Vein endothelial cell (primary cell): ENCODE results near the gene IFITM10.

GRCh38 chr11:1148671-1149098, 9.1 kb upstream of the MUC5AC start:
- CAGE, long polyA plus RNA, result no peak

GRCh38 chr11:1241355-1242666, 18.9 kb downstream of the MUC5B start:
- CAGE, long polyA plus RNA, result no peak

DNA sequence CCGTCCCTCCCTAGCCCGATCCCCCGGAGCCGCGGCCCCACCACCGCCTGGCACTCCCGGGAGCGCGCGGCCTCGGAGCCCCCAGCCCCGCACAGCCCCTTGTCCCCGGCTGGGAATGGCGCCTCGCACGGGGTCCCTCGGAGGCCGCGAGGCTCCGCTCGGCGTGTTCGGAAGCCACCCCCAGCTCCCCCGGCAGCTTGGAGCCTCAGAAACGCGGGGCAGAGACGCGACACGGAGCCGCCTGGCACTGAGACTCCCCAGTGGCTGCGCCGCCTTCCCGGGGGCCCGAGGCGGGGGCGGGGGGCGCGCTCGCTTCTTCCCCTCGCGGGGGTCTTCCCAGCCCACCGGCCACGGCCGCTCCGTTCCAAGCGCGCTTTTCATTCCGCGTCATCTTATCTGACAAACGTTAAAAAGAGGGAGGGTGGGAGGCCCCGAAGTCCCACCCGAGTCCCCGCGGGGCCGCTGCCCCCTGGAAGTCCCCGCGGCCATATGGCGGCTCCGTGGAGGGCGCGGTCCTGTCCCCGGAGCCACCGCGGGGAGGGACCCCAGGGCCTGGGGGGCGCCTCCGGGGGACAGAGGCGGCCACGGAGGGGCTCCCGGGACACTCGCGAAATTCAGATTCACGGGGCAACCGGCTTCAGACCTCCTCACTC, 27.9 kb upstream of the TOLLIP start:
- CAGE, long polyA plus RNA, result no peak

- CAGE, long polyA plus RNA, result no peak
Observed at GRCh38 chr11:1448195-1448686, 38.3 kb downstream of the MOB2 start.

DNA sequence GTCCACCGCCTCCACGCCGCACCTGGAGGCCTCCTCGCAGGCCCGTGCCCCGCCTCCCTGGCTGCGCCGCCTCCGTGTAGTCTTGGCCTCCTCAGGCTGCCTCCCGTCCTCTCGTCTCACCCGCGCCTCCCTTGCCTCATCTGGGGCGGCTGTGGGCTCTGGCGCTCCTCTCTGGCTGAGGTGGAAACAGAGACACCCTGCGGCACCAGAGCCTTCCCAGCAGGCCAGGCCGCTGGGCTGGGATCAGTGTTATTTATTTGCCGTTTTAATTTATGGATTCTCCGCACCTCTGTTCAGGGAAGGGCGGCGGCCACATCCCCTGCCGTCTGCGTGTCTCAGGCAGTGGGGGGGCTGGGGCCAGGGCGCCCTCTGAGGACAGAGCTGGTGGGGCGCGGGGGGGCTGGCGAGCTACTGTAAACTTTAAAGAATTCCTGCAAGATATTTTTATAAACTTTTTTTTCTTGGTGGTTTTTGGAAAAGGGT, 25.2 kb downstream of the MOB2 start:
- CAGE, long polyA plus RNA, result no peak

GRCh38 chr11:1487680-1488339, 1.2 kb upstream of the MOB2 start:
- CAGE, long polyA plus RNA, result no peak

DNA sequence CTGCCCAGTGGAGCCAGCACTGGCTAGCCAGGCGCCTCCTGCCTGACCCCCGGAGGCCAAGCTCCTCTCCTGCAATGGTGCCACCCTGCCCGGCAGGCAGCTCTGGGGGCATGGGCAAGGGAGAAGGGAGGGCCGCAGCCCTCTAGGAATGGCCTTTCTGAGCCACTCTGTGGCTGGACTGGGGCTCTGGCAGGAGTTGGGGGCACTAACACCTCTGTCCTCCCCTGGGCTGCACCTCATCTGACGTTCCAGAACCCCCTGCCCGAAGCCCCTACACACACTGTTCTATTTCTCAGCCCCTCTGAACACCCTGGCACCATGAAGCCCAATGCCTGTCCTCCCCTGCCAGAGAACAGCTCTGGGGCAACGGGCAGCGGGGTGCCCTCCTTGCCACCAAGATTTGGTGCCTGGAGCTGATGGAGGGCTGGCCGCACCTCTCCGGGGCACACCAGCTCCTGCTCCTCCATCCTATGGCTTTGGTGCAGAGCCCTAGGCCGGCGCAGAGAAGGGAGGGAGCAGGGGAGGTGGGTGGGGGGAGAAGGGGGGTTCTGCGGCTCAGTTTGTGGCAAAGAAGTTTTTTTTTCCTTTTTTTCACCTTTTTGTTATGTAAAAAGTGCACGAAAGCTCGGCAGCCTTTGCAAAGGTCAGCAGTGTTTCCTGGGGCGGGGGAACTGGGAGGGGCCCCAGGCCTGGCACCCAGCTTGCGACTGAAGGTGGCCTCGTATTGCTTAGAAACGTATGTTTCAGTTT, 16.3 kb downstream of the DUSP8 start:
- CAGE, long polyA plus RNA, result no peak

GRCh38 chr11:1570082-1570543, 2.0 kb downstream of the DUSP8 start:
- CAGE, long polyA plus RNA, result no peak

- CAGE, long polyA plus RNA, result no peak
Observed at GRCh38 chr11:1672005-1672385, 25.0 kb upstream of the KRTAP5-6 start.

DNA sequence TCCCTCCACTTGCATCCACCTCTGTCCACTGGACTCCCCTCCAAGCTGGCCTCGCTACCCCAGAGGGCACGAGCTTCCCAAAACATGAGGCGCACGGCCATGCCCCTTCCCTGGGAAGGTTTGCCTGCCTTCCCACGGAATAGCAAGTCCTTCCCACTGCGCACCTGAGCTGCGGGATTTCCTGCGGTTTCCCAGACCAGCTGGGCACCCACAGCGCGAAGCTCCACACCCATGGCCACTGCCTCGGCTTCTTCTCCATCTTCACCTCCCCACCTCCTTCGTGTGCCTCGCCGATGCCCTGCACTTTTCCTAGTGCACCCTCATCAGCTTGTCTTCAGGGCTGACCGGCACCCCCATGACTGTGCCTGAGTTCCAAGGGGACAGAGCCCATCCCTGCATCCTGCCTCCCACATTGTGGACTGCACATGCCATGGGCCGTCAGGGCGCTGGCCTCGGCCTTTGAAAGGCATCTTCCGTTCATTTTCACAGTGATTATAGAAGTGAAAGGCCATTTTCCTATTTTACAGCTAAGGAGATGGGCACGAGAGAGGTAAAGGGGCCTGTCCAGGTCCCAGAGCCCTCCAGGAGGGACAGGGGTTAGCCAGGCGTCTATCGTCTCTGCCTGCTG, 16.4 kb downstream of the IFITM10 start:
- CAGE, long polyA plus RNA, result no peak

DNA sequence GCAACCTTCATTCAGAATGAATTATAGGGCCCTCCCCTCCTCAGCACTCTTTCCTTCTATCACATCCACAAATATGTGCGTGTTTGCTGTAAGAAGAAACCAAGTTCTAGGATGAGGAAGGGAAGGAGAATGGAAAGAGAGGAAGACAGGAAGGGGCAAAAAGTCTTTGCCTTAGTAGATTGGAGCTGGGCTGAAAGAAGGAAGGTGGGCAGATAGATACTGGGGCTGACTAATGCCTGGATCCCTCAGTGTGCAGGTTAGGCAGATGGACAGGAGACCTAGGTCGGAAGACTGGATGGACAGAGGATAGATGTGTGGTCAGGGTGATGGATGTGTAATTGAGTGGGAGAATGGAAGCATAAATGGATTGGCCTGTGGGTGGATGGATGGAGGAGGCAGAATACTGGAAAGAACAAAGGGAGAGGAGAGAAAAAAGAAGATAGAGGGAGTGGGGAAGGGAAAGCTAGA, 14.3 kb downstream of the IFITM10 start:
- CAGE, long polyA plus RNA, result no peak

DNA sequence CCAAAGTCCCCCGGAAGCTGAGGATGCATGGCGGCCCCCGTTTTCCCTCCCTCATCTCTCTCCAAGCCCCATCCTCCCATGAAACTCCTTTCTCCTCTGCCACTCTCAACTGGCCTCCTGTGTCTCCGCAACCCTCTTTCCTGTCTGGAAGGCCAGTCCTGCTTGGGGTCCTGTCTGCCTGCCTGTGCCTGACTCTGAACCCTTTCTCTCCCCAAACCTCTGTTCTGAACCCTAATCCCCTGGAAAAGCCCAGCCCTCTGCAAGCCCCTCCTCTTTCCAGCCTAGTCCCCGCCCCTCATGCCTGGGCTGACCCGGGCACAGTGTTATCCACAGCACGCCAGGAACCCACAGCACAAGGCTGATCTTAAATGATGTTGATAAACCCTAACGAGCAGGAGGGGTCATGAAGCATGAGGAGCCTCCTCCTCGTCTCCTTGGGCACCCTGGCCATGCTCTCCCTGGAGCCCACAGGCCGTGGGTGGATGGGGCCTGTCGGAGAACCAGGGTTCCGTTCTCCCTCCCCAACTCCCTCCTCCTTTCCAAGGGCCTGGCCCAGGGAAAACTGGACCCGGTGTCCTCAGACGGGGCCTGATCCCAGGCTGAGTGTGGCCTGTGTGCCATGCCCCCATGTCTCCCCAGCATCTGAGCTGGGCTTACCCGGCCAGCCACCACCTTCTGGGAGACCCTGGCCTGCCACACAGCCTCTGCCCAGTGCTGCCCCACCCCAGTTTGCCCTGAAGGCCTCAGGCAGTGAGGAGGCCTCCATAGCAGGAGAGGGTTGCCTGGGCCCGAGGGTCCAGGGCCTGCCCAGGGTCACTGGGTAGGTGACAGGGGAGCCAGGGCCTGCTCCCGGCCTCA, at the start of gene IFITM10:
Gene IFITM10, minus strand, starts transcription at position 208 of the 858 bp plus-strand sequence.
- CAGE, long polyA plus RNA, result no peak

GRCh38 chr11:1827012-1827714, 7.6 kb upstream of the SYT8 start:
- CAGE, long polyA plus RNA, result no peak

GRCh38 chr11:1830590-1831159, 4.1 kb upstream of the SYT8 start:
- CAGE, long polyA plus RNA, result no peak

- CAGE, long polyA plus RNA, result no peak
Observed at GRCh38 chr11:1839080-1839757, 438 bp downstream of the TNNI2 start.

GRCh38 chr11:1845194-1846210, 6.7 kb downstream of the TNNI2 start:
- CAGE, long polyA plus RNA, result no peak

GRCh38 chr11:1864578-1865303, 11.9 kb downstream of the LSP1 start:
- CAGE, long polyA plus RNA, result no peak

GRCh38 chr11:1874849-1875676, 16.6 kb downstream of the PRR33 start:
- CAGE, long polyA plus RNA, result no peak

GRCh38 chr11:1888217-1888770, 3.4 kb downstream of the PRR33 start:
- CAGE, long polyA plus RNA, result no peak

DNA sequence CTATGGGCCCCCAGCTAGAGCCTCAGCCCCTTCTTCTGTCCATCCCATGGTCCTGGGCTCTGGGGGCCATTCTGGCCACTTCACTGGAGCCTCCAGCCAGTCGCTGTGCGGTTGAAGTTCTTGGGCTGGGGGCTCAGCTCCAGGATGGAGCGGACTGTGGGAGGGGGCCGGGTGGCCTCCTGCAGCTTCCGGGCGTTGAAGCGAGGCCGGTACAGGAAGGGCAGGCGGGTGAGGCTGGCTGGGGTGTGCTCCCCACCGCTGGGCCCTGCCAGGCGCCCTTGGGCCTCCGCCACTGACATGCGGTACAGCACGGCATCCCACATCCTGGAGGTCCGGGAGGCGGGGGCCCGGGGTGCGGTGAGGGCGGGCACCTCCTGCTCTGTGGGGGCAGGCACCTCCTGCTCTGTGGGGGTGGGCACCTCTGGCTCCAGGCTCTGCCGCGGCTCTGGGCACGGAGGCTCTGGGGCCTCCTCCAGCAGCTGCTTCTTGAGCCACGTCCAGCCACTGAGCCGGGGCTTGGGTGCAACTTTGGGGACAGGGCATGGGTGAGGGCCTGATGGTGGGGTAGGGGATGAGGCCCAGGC, 2.5 kb downstream of the PRR33 start:
- CAGE, long polyA plus RNA, result no peak